Cardiac atrium fibroblast (primary cell): Measurements from ENCODE around the gene ZNF608.

- RAMPAGE, long total RNA, result no peak
These were observed 5.2 kb upstream of the ENSG00000250803 start for GRCh38 chr5:122154597-122155353.

- RAMPAGE, long total RNA, result no peak
These were observed 3.9 kb downstream of the ENSG00000250803 start for GRCh38 chr5:122163622-122164473.

DNA sequence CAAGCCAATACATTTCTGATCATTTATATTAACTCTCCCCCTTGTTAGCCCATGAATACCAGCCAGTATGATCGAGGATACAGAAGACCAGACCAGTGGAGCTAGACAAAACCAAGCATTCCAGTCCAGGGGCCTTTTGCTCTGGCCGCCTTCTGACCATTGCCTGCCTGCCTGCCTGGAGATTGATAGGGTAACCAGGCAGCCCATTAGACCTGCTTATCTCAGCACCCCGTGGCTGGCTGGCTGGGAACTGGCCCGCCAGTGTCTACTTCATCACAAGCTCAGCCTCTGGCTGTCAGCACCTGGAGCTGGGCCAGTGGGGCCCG, 181.2 kb downstream of the SNCAIP start:
- RAMPAGE, long total RNA, result no peak

- RAMPAGE, long total RNA, result no peak
These were observed 181.5 kb downstream of the SNCAIP start for GRCh38 chr5:122493569-122493816.

GRCh38 chr5:122836423-122837078, 8.9 kb upstream of the SNX24 start:
- RAMPAGE, long total RNA, result no peak

DNA sequence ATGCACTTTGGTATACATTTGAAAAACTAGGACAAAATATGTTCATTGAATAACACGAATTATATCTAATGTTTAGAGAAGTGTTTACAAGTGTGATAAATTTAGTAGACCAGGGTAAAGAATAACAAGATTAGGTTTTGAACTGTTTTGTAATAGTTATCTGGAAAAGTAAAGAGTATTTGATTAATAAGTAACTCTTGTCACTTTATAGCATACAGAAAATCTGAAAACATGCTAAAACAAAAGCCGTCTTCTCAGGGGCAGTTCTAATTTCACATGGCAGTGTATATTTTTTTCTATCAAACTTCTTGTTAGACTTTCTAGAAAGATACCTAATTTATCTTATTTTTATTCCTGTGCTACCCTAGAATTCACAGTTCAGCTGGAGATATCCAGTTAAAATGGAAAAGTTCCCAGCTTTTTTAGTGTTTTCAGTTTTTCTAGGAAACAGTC, 58.4 kb downstream of the PPIC start:
- RAMPAGE, long total RNA, result no peak

GRCh38 chr5:123428604-123429122, 5.5 kb upstream of the CEP120 start:
- RAMPAGE, long total RNA, result no peak

GRCh38 chr5:124599743-124600286, 146.6 kb downstream of the ZNF608 start:
- RAMPAGE, long total RNA, result no peak

- RAMPAGE, long total RNA, result no peak
These were observed 117.4 kb downstream of the ZNF608 start for GRCh38 chr5:124629001-124629531.

GRCh38 chr5:124655852-124656658, 90.4 kb downstream of the ZNF608 start:
- RAMPAGE, long total RNA, result no peak

DNA sequence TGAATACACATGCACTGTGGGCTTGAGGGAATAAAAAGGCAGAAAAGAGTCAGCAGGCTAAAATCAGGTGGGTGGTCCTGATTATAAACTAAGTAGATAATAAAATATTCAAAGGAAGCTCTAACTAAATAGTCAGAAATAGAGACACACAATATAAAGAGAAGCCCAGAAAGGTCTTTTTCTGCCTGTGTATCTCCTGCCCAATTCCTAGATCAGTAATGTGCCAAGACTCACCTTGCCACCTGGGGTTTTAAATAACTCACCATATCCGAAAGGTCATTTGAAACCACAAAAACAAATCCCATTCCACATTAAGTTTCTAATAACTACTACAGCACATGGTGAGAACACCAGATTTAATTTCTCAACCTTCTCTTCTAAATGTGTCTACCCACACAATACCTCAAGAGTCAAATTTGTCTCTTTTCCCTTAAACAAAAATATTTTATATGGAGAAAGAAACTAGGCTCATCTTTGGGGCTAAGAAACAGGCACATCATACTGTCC, 75.3 kb downstream of the ZNF608 start:
- RAMPAGE, long total RNA, result no peak

DNA sequence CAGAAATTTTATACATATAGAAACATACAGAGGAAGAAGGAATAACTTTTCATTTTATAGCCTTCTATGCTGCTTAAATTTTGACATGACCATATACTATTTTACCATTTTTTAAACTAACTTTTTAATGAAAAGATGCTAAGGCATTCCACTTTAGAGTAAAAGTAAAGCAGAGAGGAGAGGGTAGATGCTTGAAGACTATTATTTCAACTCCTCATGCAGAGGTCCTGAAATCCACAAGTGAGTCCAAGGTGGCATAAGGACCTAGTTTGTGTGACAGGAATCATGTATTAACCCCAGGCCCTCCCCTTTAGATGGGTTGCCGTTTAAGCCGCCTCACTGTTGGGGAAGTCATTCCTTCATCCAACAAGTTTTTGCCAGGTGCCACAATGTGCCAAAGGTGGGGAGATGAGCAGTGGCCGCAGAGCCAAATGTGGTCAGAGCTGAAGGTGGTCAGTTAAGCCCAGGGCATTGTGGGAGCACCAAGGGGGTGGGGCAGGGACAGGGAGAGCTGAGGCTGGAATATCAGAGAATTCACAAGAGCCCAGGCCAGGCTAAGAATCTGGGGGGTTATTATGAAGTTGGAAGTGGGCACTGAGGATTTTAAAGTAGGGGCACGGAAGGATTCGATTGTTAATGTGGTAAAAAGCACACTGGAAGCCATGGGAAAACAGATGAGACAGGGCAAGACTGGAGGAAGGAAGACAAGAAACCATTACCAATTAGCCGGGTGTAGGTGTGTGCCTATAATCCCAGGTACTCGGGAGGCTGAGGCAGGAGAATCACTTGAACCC, 35.0 kb downstream of the ZNF608 start:
- RAMPAGE, long total RNA, result no peak

DNA sequence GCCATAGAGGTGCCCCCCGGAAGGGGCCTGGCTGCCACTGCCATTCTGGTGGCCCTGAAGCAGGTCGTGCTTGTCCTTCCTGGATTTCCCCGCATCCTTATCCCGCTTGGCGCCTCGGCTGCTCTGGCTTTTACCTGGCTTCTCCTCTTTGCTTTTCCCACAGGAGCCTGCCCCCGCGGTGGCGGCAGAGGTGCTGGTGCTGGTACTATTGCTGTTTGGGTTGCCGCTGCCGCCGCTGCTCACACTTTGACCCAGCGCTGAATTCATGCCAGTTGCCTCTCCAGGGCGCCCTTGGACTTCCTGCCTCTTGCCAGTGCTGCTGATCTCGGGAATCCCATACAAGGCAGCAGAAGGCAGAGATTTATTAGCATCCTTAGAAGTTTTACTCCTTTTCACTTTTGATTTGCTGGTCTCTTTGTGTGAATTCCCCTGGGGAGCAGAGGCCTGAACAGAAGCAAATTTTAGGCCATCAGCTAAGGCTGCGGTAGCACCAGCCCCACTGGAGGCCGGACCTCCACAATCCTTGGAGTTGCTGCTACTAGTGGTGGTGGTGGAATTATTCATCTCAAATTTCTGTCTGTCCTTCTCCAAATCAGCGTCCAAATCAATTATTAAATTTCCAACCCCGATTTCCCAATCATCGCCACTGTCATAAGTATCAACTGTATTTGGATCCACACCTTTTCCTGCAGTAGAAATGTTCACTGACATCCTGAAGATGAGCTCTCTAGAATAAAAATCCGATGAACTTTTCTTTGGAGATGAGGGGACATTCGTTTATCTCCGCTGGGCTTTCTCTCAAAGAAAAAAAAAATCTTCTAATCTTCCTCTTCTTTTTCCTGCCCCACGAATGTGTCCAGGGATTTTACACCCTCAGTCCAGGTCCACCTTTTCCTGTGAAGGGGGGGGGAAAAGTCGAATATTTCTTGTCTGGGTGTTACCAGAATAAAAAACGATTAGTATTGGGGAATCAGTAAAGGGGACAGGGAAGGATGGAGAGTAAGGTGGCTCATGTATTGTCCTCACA, 1.8 kb downstream of the ZNF608 start:
- RAMPAGE, long total RNA, result no peak

- RAMPAGE, long total RNA, result no peak
These were observed at the start of gene ZNF608 for GRCh38 chr5:124746187-124746937. ZNF608 (minus strand) TSS chr5:124746639.

- RAMPAGE, long total RNA, result no peak
These were observed 155.7 kb upstream of the ZNF608 start for GRCh38 chr5:124902005-124902704.

DNA sequence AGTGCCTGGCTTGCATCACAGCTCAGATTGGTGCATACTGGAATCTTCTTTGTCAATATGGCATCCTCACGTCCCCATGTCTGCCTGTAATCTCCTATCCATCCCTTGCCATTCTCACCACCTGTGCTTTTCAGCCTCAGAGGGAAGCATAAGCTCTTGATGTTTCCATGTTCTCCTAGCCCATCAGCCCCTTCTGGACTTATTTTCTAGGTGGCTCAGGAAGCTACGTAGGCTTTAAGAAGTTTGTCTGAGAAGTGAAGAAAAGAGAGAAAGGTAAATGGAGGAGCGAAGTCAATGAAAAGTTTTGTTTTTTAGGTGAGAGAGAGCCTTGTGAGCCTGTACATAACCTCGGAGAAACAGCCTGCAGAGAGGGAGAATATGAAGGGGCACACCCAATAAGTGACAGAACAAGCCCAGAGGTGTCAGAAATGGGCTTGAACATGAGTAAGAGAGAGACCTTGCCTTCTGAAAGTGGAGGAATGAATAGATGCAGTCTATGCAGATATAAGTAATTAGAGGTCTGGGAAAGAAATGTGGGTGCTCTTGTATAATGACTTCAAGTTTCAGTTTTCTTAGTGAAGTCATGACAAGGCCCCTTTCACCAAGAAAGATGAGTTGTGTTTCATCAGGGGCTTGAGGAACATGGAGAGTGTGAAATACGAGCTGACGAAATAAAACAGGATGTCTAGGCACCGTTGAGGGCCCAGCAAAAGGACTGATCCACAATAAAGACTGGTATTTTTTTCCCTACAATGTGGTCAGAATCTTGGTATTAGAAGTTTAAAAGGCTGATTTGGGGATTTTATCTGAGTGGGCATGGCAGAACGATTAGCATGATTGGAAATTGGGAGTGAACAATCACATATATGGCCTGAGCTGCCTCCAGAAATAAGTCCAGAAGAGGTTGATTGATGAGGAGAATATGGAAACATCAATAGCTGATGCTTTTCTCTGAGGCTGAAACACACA, 15.0 kb downstream of the GRAMD2B start:
- RAMPAGE, long total RNA, result no peak

GRCh38 chr5:126469793-126470563, 46.8 kb downstream of the GRAMD2B start:
- RAMPAGE, long total RNA, result no peak

- RAMPAGE, long total RNA, result no peak
These were observed 63.2 kb downstream of the GRAMD2B start for GRCh38 chr5:126486419-126486761.

- RAMPAGE, long total RNA, result no peak
These were observed 67.0 kb downstream of the GRAMD2B start for GRCh38 chr5:126490132-126490656.

DNA sequence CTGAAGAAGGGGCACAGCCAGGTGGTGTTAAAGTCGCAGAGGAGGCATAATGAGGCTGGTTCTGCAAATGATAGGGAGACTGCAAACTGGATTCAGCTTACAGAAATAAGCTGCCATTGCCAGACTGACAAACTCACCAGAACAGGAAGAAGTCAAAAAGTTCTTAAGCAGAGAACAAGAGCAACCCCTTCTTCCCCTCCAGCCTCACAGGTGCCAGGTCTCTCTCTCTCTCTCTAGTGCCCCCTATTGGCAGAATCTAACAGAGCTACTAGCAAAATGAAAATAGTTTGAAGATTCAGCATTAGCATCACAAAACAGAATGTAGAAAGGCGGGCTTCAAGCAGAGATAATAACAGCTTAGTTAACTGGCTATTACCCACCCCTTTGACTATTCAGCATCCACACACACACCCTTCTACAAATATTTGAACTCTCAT, 76.7 kb downstream of the GRAMD2B start:
- RAMPAGE, long total RNA, result no peak